Tibial nerve (tissue), 3 donors: ENCODE data around the genes MED19, OR1S2, CNTF and OR4D6.

GRCh38 chr11:57597811-57598552 lies 497 bp downstream of the SERPING1 start:
- PRO-cap: bidirectional peak, plus-strand start at chr11:57598203, minus-strand start at chr11:57598074
- RAMPAGE, long total RNA, 3 experiments: start-site peak on the plus strand in 3 of 3 experiments, at chr11:57598148-57598273 at its widest, 978 to 1,881 reads per replicate

GRCh38 chr11:57598613-57599139 lies 1.2 kb downstream of the SERPING1 start:
- PRO-cap: no peak
- RAMPAGE, long total RNA, 3 experiments: no peak in any of the 3 experiments

- PRO-cap: no peak
- RAMPAGE, long total RNA, 3 experiments: no peak in any of the 3 experiments
Observed at GRCh38 chr11:57668340-57668863, 488 bp downstream of the ZDHHC5 start.

DNA sequence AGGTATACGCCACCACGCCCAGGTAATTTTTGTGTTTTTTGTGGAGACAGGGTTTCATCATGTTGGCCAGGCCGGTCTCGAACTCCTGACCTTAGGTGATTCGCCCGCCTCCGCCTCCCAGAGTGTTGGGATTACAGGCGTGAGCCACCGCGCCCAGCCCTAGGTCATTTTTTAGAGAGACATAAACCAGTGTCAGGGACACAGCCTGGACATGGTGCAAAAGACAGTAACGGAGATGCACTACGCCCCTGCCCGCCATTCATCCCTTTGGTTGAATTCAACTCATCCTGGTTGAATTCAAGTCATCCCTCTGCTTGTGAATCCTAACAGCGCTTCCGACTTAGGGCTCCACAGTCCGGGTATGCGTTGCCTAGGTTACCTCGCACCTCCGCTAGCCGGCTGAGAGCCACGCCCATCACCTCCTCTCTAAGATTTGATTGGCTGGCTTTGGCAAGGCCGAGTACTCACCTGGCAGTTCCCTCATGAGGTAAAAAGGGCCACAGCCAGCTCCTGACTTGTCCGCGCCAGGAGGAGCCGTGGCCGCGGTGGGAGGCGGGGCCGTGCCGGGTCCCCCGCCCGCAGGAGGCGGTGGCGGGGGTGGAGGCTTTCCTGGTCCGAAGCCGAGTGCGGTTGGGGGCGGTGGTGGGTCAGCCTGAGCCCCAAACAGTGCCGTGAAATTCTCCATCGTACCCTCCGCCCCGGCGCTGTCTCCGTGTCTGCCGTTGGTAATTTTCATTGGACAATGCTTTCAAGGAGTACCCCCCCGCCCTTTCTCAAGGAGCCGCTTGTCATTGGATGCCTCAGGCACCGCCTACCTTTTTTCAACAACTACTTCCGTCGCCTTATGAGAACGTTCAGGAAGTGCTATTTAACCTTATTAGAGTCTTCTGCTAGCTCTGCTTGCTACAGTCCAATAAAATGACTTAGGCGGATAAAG lies at the start of gene MED19:
MED19 (minus strand) TSS at position 721 of the 937 bp plus-strand sequence.
- PRO-cap: unidirectional peak, minus-strand start at position 718 of the sequence
- RAMPAGE, long total RNA, 3 experiments: start-site peak on the minus strand in 2 of 3 experiments, centred at position 724 of the sequence, 67 to 99 reads per replicate

- PRO-cap: no peak
- RAMPAGE, long total RNA, 3 experiments: no peak in any of the 3 experiments
Observed at GRCh38 chr11:57746823-57747345, 4.7 kb downstream of the BTBD18 start.

DNA sequence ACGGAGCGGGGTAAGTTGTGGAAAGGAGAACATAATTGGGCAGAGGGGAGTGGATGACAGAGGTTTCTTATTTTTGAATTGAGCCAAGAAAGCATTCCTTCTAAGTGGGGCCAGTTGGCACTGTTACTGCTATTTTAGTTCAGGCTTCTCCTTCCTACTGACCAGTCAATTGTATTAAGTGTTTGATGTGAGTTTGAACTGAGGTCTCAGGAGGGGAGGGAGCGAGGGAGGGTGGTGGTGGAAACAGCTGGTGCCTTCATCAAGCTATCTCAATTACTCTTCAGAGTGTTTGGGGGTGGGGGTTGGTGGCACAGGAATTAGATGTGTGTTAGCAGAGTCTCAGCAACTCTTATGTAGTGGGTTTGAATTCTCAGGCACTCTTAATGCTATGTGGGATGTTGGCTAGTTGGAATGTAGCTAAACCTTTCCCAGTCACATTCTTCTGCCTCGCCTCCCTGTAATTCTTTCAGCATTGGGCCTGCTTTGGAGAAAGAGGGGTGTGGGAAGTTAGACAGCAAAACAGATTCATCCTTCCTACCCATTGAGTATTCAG lies 14.5 kb downstream of the CTNND1 start:
- PRO-cap: no peak
- RAMPAGE, long total RNA, 3 experiments: no peak in any of the 3 experiments

- PRO-cap: no peak
- RAMPAGE, long total RNA, 3 experiments: no peak in any of the 3 experiments
Observed at GRCh38 chr11:57788073-57789041, 26.8 kb downstream of the CTNND1 start.

- PRO-cap: no peak
- RAMPAGE, long total RNA, 3 experiments: no peak in any of the 3 experiments
Observed at GRCh38 chr11:58002812-58003417, 20.8 kb upstream of the OR9Q1 start.

DNA sequence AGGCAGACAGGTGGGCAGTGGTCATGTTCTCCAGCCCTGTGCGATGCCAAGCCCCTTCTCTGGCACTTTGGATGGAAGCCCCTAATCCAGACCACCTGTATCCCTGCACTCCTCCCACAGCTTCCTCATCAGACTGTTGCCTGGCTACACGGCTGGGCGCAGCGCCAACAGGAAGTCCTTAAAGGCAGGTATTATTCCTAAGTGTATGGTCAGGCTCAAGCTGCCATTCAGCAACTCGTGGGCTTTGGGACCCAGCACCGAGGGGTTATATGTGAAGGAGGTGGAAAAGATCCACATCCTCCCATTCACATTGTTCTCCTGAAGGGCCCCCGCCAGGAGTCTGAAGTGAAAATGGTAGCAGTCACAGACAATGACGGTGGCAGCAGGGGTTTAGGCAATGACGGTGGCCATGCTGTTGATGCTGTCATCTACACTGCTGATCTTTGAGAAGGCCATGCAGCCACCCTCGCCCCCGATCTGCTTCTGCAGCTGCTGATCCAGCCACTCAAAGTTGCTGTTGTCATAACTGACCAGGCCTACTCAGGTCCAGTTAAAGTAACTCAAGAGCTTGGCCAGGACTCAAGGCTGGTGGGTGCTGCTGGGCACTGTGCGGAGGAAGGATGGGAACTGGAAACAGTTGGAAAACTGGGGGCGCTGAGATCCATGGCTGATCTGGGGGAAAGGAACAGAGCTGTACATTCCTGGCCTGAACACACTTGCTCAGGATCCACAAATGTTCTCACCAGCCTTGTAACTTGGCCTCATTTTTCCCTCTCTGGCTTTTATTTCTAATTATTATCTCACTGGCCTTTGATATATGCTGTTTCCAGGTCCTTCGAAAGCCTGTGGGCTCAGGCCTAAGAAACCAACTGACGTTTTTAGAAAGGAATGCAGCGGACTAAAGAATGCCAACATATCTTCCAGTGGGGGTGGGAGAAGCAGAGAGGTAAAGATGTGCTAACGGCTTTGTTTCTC lies 27.8 kb downstream of the OR6Q1 start:
- PRO-cap: no peak
- RAMPAGE, long total RNA, 3 experiments: no peak in any of the 3 experiments

GRCh38 chr11:58204036-58204345 lies at the start of gene OR1S2:
TSS of gene OR1S2 (minus strand) at chr11:58204142.
- PRO-cap: no peak
- RAMPAGE, long total RNA, 3 experiments: no peak in any of the 3 experiments

DNA sequence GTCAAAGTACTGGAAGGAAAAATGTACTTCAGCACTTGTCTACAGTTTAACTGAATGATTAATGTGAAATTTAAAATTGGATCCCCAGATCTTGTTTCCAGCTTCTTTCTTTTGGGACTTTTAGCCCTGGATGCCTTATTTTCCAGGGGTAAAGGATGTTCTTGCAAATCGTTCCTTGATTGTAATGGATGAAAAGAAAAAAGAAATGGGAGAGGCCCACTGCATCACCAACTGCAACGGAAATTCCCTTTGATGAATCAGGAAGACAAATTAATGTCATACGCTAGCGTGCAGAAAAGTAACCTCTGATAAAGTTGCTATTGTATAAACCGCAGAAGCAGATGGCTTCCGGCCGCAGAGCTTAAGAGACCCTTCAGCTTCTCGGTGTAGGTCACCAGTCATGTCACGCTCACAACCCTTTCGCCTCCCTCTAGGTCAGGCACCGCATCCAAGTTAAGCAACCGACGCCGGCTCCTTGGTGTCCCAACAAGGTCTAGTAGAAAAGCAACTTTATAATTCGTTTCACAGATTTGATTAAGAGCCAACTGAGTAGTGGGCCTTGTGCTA lies 1.4 kb upstream of the ZFP91 start:
- PRO-cap: no peak
- RAMPAGE, long total RNA, 3 experiments: no peak in any of the 3 experiments

DNA sequence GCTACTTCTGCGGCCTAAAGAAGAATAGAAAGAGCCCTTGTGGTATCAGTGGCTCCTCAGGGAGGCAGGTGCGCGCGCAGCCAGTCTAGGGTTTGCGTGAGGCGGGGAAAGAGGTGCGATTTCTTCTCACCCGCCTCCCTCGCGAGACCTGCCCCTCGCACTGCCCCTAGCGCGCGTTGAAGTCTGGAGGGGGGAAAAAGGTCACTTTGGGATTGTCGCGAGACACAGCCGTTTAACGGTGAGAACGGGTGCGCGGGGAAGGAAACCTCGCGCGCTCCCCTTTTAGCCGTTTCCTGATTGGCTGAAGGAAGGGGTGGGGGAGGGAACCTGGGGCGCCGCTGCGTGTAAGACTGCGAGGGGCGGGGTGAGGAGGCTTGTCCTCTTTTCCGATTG lies 212 bp upstream of the ZFP91 start:
- PRO-cap: bidirectional peak, plus-strand start at position 88 of the sequence, minus-strand start at position 58 of the sequence; bidirectional peak, plus-strand start outside the sequence, minus-strand start at position 234 of the sequence
- RAMPAGE, long total RNA, 3 experiments: no peak in any of the 3 experiments

GRCh38 chr11:58622538-58622884 lies at the start of gene CNTF:
TSS of gene CNTF (plus strand) at chr11:58622665.
- PRO-cap: no peak
- RAMPAGE, long total RNA, 3 experiments: start-site peak on the plus strand in 3 of 3 experiments, at chr11:58622671-58622743 at its widest, 16 to 827 reads per replicate

- PRO-cap: no peak
- RAMPAGE, long total RNA, 3 experiments: no peak in any of the 3 experiments
Observed at GRCh38 chr11:58957812-58958566, 18.7 kb downstream of the GLYATL1 start.

- PRO-cap: no peak
- RAMPAGE, long total RNA, 3 experiments: no peak in any of the 3 experiments
Observed at GRCh38 chr11:58963407-58963758, 24.1 kb downstream of the GLYATL1 start.

DNA sequence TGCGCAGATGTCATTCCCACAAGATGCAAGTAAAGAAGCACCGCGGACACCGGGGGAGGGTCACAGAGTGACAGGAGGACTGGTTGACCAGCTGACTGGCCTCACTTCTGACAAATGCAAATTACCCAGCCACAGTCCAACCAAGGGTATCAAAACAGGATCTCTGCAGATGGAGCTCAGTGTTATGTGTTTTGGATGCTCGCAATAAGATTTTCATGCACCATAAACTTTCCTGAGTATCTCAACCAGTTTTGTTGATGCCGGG lies 27.4 kb upstream of the GLYATL1B start:
- PRO-cap: no peak
- RAMPAGE, long total RNA, 3 experiments: no peak in any of the 3 experiments

GRCh38 chr11:59145410-59145810 lies 2.8 kb downstream of the FAM111A start:
- PRO-cap: no peak
- RAMPAGE, long total RNA, 3 experiments: no peak in any of the 3 experiments

- PRO-cap: no peak
- RAMPAGE, long total RNA, 3 experiments: no peak in any of the 3 experiments
Observed at GRCh38 chr11:59185991-59186789, 14.3 kb downstream of the DTX4 start.

DNA sequence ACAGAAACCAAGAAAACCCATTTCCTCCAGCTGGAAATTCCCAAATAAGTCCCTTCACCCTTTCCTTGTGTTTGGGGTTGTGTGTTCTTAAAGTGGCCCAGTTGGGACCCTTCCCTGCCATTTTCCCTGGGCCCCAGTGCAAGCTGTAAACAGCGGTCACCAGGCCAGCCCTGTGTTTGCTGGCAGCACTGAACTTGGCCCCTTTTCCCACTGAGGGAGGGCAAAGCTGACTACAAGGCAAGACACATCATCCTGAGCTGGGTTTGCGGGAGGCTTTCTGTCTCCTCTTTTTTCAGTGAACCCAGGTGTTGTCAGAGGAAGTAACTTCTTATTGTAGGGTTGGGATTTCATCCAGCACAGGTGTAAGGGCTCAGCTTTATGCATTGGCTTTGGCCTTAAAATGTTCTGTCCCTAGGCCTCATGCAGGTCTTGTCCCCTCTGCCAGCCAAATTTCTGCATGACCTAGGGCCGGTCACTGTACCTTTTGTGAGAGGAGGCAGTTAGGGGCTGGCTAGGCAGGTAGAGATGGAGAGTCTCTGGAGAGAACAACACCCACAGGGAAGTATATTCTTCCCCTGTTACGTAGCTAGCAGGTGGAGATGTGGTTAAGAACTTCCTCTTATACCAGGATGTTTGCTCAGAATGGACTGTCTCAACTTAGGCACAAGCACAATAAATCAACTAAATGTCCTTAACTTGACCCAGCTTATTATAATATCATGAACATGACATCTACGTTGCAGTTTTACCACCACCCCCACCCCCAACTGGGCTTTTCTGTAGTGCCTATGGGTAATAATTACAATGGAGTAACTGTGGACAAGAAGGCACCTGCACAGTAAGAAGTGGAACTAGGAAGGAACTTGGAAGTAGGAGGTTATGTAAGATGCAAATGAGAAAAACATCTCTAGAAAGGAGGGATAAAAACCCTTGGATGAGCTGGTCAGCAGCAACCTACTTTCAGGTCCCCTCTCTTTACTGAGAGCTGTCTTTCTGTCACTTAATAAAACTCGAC lies 60.5 kb upstream of the MPEG1 start:
- PRO-cap: no peak
- RAMPAGE, long total RNA, 3 experiments: no peak in any of the 3 experiments

- PRO-cap: no peak
- RAMPAGE, long total RNA, 3 experiments: no peak in any of the 3 experiments
Observed at GRCh38 chr11:59456513-59457157, at the start of gene OR4D6. TSS of gene OR4D6 (plus strand) at chr11:59456961.